Skeletal muscle satellite cell (primary cell): ENCODE results near the genes KIF13A, TPMT and E2F3.

GRCh38 chr6:17987375-17987996 is at the start of gene KIF13A:
Gene KIF13A, minus strand, starts transcription at chr6:17987635.
- CAGE, long polyA plus RNA = no peak

GRCh38 chr6:18034698-18035234 is 47.3 kb upstream of the KIF13A start:
- CAGE, long polyA plus RNA = no peak

DNA sequence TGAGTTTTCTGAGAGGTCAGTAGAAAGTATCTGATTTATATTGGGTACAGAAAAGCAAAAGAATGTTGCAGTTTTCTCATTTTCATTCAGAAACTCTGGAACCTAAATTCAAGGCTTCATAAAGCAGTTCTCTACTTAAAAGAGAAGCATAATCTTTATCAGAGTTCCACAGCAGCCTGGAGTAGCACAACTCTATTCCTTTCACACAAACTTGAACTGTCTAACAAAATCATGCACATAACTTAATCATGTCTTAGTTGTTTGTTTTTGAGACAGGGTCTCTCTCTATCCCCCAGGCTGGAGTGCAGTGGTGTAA is 1.2 kb downstream of the TPMT start:
- CAGE, long polyA plus RNA = no peak

DNA sequence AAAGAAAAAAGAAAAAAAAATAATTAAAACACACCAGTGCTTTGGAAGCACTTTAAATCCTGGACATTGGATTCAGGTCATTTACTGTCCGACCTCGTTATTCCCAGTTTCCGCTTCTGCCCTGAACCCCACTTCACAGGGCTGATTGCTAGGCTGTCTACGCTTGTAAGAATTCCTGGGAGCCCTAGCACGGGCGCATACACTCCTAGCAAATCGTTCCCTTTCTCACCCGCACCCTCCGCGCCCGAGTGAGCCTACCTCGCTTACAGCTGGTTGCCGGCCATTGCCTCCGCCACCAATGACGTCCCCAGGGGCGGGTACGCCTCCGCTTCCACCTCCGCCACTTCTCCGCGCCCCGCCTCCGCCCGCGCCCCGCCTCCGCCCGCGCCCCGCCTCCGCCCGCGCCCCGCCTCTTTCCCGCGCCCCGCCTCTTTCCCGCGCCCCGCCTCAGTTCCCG is at the start of gene TPMT:
TSS of gene TPMT (minus strand) at position 303 of the 457 bp plus-strand sequence.
- CAGE, long polyA plus RNA = start-site peak on the minus strand centred at position 292 of the sequence, 23 bp wide, 193 and 30 reads in 2 replicates

GRCh38 chr6:19837662-19837779 is 351 bp downstream of the ID4 start:
- CAGE, long polyA plus RNA = no peak

DNA sequence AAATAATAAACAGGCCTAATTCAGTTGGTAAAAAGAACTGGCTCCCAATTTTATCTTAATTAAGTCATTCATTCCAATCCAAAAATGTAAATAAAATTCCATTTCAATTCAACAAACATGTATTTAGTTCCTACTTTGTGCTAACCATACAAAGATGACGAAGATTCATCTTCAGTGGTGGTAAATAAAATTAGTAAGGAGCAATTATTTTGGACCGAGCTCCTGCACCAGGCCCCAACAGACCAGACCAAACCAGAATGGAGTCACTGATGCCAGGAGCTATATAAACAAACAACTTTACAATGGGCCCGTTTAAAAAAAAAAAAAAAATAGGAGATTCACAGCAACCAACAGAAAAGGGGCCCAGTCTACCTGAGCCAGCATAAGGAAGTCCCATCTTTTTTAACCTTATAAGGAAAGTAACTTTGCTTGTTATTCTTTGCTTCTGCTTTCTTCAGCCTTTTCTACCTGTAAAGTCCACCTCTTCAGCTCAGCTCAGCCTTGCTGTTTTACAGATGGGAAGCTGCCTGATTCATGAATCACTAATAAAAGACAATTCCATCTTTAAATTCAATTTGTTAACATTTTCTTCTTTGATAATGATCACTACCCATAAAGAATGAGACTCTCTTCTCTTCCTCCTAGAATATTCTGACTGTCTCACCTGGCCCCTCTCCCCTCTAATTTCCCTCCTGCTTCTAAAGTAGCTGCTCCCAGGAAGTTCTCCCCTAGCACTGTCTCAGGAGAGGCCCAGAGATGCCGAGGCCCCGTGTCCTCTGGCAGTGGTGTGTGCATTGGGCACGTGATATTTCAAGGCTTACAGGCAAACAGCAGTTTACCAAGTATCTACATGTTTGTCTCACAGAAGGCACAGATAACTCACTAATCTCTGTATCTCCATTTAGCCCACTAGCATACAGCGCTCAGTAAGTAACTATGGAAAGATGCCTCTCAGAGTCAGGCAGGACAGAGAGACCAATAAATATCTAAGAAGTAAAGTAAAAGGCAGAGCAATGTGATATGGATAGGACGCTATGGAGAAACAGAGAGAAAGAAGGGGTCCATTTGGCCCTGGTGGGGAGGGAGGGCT is 8.4 kb downstream of the MBOAT1 start:
- CAGE, long polyA plus RNA = no peak

GRCh38 chr6:20400570-20401095 is 1.0 kb upstream of the E2F3 start:
- CAGE, long polyA plus RNA = no peak

DNA sequence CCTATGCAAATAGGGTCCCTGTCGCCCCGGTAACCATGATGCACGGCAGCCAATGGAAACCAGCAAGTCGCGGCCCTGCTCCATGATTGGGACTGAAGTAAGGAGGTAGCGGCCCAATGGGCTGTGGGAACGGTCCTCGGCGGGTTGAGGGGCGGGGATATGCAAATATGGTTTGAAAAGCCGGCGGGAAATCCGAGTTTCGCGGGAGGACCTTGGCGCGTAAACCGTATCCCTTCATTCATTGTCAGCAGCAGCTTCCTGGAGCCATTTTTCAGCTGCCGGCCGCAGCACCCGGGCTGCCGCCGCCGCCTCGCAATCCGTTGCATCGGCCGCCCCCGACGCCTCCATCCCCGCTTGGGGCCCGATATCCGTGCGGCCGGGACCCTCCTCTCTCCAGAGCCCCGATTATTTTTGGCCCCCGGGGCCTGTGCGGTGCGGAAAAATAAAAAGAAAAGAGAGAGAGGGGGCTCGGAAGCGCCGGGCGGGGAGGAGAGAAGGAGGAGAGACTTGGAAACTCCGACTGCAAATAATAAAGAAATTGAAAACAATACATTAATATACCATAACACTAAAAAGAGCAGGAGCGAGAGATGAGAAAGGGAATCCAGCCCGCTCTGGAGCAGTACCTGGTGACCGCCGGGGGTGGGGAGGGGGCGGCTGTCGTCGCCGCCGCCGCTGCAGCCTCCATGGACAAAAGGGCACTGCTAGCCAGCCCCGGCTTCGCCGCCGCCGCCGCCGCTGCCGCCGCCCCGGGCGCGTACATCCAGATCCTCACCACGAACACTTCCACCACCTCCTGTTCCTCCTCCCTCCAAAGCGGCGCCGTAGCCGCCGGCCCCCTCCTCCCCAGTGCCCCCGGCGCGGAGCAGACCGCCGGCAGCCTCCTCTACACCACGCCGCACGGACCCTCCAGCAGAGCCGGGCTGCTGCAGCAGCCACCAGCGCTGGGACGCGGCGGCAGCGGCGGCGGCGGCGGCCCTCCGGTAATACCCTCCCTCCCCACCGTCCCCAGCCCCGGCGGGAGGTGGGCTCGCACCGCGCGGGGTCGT is at the start of gene E2F3:
TSS of gene E2F3 (plus strand) at position 237 of the 1,049 bp plus-strand sequence.
- CAGE, long polyA plus RNA = no peak

GRCh38 chr6:21141499-21141926 is 452.0 kb upstream of the SOX4 start:
- CAGE, long polyA plus RNA = no peak

- CAGE, long polyA plus RNA = no peak
These were observed 329.9 kb upstream of the SOX4 start for GRCh38 chr6:21263445-21264180.

DNA sequence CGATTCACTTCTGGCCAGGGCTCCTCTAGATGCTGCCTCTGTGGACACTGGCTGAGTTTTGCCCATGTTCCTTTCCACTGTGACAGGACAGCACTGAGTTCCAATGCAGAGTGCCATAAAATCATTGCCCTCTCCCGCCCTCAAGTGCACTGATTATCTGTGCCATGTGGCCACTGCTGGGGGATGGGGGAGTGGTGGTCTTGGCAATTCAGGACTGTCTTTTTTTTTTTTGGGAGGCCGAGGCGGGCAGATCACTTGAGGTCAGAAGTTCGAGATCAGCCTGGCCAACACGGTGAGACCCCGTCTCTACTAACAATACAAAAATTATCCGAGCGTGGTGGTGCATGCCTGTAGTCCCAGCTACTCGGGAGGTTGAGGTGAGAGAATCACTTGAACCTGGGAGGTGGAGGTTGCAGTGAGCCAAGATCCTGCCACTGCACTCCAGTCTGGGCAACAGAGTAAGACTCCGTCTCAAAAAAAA is 23.3 kb upstream of the SOX4 start:
- CAGE, long polyA plus RNA = no peak

DNA sequence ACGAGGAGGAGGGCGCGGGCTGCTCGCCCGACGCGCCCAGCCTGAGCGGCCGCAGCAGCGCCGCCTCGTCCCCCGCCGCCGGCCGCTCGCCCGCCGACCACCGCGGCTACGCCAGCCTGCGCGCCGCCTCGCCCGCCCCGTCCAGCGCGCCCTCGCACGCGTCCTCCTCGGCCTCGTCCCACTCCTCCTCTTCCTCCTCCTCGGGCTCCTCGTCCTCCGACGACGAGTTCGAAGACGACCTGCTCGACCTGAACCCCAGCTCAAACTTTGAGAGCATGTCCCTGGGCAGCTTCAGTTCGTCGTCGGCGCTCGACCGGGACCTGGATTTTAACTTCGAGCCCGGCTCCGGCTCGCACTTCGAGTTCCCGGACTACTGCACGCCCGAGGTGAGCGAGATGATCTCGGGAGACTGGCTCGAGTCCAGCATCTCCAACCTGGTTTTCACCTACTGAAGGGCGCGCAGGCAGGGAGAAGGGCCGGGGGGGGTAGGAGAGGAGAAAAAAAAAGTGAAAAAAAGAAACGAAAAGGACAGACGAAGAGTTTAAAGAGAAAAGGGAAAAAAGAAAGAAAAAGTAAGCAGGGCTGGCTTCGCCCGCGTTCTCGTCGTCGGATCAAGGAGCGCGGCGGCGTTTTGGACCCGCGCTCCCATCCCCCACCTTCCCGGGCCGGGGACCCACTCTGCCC is 2.1 kb downstream of the SOX4 start:
- CAGE, long polyA plus RNA = no peak

DNA sequence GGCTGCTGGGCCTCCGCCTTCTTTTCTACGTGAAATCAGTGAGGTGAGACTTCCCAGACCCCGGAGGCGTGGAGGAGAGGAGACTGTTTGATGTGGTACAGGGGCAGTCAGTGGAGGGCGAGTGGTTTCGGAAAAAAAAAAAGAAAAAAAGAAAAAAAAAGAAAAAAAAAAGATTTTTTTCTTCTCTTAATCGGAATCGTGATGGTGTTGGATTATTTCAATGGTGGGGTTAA is 3.2 kb downstream of the SOX4 start:
- CAGE, long polyA plus RNA = no peak

DNA sequence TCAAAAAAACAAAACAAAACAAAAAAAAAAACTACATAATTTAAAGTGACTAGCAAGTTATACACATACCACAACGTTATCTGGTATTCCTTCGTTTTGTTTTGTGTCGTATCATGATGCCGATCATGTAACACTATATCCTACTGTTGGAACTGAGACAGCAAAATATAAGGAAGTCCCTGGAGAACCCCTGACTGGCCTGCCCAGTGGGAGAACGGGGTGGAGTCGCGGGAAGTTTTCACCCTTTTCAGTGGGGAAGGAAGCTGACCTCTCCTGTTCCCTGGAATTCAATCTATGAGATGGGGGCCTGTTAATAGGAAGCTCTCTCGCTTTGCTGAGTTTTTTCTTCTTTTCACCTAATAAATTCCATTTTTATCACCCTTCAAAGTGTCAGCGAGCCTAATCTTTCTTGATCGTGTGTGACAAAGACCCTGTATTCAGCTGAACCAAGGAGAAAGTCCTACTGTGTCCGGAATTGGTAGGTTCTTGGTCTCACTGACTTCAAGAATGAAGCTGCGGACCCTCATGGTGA is 15.2 kb downstream of the SOX4 start:
- CAGE, long polyA plus RNA = no peak

GRCh38 chr6:21754757-21755267 is 161.3 kb downstream of the SOX4 start:
- CAGE, long polyA plus RNA = no peak

DNA sequence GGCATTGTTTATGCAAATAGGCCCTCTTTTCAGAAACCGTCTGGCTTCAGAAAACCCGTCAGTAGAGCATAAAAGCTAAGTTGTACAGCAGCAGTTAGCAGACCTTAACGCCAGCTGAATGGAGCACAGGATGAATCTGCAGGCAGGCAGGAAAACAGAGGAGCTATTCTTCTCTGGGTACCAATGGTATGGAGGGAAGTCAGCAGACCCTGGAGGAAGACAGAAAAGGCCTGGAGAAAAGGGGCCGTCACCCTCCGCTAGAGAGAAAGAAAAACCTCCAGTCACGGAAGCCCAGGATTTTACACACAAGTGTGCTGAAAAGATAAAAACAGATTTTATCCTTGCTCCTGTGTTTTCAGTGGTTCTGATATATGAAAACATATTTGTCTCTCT is 215.7 kb downstream of the HDGFL1 start:
- CAGE, long polyA plus RNA = no peak

DNA sequence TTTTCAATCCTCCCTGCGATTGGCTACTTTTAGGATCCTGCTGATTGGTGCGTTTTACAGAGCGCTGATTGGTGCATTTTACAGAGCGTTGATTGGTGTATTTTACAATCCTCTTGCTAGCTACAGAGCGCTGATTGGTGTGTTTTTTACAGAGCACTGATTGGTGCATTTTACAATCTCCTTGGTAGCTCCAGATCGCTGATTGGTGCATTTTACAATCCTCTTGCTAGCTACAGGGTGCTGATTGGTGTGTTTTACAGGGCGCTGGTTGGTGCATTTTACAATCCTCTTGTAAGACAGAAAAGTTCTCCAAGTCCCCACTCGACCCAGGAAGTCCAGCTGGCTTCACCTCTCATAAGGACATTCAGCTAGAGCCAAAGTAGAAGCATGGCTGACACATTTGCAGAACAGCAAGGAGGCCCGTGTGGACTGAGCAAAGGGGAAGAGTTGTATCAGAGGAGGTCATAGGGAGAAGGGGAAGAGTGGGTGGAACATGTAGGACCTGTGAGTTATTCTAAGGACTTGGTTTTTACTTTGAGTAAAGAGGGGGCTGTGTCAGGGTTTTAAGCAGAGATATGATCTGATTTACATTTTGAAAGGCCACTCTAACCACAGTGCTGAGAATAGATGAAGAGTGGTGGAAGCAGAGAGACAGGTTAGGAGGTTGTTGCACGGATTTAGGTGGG is 2.6 kb downstream of the ALDH5A1 start:
- CAGE, long polyA plus RNA = no peak

- CAGE, long polyA plus RNA = no peak
These were observed 35.8 kb downstream of the RIPOR2 start for GRCh38 chr6:24899720-24900505.

DNA sequence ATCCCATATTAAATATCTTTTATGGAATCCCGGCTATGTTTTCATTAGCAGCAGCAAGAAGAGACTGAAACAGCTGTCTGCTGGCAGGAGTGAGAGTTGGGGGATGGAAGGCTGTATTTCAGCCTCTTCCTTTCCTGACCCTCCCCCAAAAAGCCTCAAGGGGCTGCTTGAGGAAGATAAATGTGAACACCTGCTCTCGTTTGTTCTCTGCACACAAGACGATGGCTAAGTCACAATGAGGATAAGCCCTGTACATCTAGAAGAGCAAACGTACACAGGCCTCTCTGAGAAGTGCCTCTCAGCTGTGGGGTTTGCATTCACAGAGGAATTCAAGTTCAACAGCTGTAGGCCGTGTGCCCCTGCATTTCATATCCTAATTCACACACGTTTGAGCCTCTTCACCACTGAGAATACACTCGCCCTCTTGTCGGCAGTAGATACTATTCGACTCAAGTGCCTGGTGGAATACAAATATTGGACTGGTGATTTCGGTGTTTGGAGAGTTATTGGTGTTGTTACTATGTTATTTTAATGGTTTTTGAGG is 16.2 kb downstream of the RIPOR2 start:
- CAGE, long polyA plus RNA = no peak

- CAGE, long polyA plus RNA = no peak
These were observed 40.5 kb upstream of the RIPOR2 start for GRCh38 chr6:24976092-24976821.